ReNcell CX (cell line): Measurements from ENCODE around the genes PLCD1 and XYLB.

GRCh38 chr3:37982124-37983036 lies 8.2 kb upstream of the VILL start:
- PRO-cap = no peak

- PRO-cap = no peak
Measured at GRCh38 chr3:37992596-37993193, 2.1 kb downstream of the VILL start.

DNA sequence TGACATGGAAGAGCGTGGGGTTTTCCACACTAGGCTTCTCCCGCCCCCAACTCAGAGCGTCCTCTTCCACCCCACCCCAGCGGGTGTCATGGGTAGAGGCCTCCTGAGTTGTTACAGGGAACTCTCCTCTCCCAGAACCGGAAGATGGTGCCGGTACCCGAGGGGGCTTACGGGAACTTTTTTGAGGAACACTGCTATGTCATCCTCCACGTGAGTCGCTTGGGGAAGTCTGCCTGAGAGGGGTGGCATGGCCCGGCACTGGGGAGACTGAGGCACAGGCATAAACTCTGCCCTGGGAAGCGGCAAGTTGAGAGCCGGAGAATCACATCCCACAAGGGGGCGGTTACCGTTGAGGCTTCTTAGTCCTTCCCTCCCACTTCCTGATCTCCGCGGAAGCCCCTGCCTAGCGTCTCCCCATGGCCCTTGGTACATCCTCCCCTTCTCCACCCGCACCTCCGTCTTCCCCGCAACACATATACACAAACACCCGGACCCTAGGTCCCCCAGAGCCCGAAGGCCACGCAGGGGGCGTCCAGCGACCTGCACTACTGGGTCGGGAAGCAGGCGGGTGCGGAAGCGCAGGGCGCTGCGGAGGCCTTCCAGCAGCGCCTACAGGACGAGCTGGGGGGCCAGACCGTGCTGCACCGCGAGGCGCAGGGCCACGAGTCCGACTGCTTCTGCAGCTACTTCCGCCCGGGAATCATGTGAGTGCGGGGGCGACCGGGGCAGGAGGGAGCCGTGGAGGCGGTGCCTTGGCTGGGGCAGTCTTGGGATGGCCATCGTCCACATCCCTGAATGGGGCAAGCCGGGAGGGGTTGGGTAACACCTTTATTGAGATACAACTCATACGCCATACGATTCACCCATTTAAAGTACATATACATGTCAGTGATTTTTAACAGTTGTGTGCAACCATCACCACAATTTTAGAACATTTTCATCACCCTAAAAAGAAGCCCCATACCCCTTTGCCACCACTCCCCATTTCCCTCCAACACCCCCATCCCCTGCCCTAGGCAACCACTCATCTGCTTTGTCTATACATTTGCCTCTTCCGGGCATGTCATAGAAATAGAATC lies 3.5 kb downstream of the VILL start:
- PRO-cap = bidirectional peak, plus-strand start at position 551 of the sequence, minus-strand start at position 332 of the sequence; bidirectional peak, plus-strand start at position 709 of the sequence, minus-strand start at position 617 of the sequence

DNA sequence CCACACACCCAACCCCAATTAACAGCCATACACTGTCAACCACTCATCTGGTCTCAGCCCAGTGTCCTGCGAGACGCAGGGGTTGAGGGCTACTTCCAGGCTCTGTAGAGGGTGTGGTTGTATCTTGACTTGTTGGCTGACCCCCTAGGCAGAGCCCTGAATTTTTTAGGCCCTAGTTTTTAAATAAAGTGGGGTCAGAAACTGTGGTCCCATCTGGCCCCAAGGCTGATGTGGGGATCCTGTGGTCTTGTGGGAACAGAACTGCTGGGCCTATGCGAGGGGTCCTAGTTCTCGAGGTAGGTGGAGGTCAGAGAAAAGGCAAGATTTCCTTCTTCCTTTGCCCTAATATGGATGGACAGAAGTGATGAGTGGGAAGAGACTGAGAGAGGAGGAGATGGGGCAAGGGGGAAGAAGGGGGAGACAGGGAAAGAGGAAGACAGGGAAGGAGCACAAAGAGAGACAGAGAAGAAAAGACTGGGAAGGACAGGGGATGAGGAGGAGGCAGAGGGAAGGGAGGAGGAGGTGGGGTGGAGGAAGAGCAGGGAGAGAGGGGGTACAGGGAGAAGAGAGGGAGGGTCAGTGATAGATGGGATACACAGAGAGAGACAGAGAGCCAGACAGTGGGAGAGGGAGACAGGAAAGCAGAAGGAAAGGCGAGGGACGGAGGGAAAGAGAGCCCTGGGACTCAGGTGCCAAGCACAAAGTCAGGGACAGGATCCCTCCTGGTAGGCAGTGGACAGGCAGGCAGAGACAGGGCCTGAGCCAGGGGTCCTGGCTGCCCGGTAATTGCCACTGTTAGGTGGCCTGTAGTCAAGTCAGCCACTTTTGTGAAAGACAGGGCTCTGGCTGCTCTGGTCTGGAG lies 9.6 kb downstream of the VILL start:
- PRO-cap = no peak

DNA sequence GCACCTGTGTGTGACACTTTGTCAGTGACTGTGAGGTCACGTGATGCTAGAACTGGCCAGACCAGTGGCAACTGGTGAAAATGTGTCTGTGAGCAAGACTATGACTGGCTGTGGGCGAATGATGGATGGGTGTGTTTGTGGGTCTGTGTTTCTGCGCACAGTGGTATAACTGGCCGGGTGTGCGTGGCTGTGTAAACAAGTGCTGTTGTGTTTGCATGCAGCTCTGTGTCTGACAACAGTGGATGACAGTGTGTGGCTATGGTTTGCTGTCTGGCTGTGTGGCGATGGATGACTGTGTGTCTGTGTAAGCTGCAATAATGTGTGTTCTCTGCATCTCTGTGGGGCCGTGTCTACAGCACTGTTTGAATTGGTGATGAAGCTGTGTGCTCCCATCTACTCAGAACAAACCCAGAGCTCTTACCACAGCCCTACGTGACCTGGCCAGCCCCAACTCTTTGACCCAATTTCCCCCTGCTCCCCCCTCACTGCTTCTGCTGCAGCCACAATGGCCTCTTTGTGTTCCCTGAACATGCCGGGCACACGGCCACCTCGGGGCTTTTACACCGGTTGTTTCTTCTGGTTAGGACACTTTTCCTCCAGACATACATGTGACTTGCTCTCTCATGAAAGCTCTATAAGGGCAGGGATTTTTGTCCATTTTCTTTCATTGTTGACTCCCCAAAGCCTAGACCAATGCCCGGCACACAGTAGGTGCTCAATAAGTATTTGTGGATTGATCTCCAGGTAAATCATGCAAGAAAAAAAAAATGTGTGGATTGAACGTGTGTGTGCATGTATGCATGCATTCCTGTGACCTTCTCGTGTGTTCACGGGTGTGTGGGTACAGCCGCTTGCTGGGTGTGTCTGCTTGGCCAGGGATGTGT lies 14.5 kb downstream of the VILL start:
- PRO-cap = no peak

DNA sequence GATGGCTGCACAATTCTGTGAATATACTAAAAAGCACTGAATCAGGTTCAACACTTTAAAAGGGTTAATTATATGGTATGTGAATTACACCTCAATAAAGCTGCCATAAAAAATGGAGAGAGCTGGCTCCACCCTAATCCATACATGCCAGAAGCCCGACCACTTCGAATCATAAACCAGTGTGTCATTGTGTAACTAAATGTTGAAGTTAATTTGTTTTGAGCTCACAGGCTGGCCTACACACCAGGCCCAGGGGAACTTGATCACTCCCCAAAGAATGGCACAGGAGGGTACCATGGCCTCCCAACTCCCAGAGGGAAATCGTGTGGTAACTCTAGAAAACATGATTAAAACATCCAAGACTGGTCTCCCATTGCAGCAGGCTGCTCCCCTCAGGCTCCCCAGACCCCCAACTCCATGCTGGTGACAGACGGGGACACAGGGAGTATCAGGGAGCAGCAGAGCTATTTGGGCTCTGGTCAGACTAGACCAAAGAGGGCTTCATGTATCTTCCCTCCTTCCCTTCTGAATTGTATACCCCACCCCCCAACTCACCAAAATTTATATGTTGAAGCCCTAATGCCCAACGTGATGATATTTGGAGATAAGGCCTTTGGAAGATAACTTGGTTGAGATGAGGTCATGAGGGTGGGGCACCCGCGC lies 13.8 kb downstream of the PLCD1 start:
- PRO-cap = no peak

GRCh38 chr3:38029455-38030319 lies at the start of gene PLCD1:
PLCD1 (minus strand) TSS chr3:38029642.
- PRO-cap = bidirectional peak, plus-strand start at chr3:38029905, minus-strand start at chr3:38029636

DNA sequence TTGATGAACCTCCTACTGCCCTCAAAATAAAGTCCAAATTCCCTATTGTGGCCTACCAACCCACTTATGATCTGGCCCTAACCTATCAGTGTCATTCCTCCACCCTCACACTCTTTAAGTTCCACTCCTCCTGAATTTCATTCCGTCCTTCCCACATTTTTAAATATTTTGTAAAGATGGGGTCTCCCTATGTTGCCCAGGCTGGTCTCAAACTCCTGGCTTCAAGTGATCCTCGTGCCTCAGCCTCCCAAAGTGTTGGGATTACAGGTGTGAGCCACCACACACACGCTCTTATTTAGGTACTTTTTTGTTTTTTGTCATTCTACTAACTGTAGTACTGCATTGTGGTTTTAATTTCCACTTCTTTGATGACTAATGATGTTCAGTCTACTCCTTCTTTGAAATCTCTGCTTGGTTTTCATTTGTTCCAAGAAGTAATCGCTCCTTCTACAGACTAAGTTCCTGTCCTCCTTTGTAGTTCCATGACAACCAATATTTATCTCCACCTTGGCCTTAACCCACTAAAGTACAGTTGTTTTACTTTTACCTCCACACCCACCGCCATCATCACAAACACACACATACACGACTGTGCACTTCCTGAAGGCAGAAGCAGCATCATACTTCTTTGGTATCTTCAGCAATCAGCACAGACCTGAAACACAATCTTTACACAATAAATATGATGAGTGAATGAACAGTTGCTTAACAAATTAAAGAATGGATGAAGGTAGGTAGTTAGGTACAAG lies 561 bp upstream of the DLEC1 start:
- PRO-cap = no peak

DNA sequence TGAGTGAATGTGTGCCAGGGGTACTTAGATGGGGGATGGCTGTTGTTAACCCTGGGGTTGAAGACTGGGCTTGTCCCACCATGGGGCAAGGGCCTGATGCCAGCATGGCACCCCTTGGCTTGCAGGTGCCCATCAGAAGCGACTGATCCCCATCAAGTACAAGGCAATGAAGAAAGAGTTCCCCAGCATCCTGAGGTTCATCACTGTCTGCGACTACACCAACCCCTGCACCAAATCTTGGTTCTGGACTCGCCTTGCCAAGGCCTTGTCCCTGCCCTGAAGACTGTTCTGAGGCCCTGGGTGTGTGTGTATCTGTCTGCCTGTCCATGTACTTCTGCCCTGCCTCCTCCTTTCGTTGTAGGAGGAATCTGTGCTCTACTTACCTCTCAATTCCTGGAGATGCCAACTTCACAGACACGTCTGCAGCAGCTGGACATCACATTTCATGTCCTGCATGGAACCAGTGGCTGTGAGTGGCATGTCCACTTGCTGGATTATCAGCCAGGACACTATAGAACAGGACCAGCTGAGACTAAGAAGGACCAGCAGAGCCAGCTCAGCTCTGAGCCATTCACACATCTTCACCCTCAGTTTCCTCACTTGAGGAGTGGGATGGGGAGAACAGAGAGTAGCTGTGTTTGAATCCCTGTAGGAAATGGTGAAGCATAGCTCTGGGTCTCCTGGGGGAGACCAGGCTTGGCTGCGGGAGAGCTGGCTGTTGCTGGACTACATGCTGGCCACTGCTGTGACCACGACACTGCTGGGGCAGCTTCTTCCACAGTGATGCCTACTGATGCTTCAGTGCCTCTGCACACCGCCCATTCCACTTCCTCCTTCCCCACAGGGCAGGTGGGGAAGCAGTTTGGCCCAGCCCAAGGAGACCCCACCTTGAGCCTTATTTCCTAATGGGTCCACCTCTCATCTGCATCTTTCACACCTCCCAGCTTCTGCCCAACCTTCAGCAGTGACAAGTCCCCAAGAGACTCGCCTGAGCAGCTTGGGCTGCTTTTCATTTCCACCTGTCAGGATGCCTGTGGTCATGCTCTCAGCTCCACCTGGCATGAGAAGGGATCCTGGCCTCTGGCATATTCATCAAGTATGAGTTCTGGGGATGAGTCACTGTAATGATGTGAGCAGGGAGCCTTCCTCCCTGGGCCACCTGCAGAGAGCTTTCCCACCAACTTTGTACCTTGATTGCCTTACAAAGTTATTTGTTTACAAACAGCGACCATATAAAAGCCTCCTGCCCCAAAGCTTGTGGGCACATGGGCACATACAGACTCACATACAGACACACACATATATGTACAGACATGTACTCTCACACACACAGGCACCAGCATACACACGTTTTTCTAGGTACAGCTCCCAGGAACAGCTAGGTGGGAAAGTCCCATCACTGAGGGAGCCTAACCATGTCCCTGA lies 3.1 kb downstream of the MYD88 start:
- PRO-cap = no peak

- PRO-cap = bidirectional peak, plus-strand start at chr3:38165208, minus-strand start at chr3:38165019
Measured at GRCh38 chr3:38164276-38165330, 734 bp upstream of the OXSR1 start.

DNA sequence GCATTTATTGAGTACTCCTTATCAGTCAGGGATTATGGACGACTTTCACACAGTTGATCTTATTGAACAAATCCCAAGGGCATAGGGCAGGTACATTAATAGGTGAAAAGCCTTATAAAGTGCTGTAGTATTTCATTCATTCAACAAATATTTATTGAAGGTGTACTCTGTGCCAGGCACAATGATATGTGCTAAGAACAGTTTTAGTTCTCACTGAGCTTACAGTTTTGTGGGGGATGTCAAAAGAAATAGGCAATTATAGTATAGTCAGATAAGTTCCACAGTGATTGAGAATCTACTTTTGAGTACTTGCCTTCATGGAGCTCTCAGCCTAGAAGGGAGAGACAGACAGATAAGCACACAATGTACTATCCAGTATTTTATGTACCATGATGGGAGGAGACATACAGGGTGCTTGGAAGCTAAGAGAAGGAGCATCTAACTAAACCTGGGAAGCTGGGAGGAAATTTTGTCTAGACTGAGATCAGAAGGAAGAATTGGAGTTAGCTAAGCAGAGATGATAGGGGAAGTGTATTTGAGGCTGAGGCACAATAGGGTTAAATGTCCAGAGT lies 24.3 kb downstream of the OXSR1 start:
- PRO-cap = no peak

DNA sequence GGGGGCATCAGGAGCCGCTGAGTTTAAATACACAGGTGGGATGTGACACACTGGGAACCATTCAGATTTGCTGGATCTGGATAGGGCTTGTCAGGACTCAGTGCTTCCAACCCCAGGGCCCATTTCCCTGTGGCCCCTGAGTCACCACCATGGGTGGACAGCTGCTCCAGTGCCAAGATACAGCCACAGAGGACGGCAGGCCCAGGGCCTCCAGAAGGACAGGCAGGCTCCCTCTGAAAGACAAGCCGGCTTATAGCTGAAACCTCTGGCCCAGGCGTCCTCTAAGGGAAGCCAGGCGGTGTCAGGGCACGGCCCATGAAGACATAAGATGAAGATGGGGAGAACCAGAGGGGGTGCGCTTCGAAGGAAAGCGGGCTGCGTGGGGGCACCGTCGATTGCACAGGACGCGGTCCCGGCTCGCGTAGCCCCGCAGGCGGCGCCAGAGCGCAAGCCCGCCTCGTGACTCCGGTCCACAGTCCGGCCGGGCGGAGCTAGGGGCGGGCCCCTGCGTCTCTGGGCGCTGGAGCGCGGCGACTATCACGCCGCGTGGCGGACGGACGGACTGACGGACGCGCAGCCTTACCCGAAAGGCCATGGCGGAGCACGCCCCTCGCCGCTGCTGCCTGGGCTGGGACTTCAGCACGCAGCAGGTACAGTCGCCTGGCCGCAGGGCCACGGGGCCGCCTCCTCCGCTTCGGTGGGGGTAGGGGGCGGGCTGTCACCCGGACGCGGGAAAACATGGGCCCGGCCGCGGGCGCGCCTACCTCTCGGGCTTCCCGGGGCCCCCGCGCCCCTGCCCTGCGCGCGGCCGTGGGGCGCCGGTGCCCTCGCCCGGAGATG lies at the start of gene XYLB:
Gene XYLB, plus strand, starts transcription at position 510 of the 840 bp plus-strand sequence.
- PRO-cap = unidirectional peak, plus-strand start at position 196 of the sequence; bidirectional peak, plus-strand start at position 516 of the sequence, minus-strand start at position 405 of the sequence

GRCh38 chr3:38829345-38829817 lies 13.4 kb upstream of the SCN10A start:
- PRO-cap = no peak

- PRO-cap = no peak
Measured at GRCh38 chr3:38960255-38960649, 91.5 kb downstream of the SCN11A start.

DNA sequence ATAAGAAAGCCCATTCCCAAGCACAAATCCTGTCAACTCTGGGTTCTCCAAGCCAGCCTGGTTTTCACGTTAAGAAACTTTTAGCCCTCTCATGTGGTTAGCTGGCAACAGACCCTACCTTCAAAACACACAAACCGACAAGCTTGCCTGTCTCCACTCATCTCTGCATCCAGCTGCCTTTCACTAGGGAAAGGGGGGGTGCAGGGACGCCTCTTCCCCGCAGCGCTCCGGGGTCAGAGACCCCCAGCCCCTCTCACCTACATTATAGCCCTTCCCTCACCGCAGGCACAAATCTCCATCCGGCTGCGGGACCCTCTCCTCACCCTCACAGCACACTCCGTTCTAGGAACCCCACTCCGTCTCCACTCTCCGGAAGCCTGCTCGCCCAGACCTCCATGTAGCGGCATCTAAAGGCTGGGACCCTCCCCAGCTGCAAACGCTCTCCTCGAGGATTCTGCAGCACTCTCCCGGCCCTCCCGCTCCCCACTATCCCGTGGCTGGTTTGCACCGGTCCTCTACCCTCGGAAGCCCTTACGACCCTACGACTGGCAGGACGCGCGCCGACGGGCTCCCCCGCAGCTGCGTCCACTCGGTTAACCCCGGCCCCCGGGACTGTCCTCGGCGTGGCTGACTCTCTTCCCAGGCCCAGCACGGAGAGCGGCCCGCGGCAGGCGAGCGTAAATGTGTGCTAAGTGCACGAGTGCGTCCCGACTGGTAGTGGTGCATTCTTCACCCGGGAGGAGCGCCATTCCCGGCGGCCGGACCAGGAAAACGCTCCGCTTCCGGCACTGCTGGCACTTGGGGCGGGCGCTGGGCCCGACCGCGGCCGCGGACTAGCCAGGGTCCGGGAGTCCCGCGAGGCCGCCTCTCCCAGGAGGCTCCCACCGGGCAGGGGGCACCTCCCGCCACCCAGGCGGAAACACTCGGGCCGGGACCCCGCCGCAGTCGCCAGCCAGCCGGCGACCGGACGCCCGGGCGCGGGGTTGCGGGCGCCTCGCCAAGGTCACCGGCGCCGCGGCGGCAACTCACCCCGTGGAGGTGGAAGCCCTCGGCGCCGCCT lies 647 bp downstream of the GORASP1 start:
- PRO-cap = bidirectional peak, plus-strand start at position 803 of the sequence, minus-strand start at position 608 of the sequence

DNA sequence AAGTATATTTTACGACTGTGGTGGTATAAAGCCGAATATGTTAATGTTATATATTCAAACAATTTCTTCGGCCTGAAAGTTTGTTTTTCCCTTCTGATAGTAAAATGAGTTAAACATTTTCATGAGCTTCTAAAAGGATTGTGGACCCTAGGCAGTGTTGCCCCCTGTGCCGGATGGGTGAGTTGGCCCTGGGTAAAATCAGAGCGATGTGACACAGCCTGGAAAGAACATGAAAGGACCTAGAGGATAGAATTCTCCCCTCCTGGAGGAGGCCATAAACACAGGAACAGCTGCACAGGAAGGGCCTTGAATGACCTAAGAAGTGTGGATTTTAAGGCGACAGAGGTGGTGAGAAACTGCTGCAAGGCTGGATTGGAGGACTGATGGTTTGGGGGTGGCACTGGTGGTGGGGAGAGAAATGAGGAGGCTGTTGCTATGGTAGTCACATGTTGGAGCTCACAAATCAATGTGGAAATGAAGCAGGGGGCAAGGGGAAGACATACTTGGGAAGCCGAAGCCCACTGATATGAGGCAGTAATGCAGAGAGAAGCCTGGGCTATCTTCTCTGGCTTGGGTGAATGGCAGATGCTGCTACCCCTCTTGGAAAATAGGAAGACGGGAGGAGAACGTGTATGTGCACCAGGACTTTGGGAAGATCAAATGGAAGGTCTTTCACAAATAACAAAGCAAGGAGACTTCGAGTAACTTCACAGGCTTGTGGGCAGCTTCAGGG lies 13.8 kb downstream of the XIRP1 start:
- PRO-cap = no peak

DNA sequence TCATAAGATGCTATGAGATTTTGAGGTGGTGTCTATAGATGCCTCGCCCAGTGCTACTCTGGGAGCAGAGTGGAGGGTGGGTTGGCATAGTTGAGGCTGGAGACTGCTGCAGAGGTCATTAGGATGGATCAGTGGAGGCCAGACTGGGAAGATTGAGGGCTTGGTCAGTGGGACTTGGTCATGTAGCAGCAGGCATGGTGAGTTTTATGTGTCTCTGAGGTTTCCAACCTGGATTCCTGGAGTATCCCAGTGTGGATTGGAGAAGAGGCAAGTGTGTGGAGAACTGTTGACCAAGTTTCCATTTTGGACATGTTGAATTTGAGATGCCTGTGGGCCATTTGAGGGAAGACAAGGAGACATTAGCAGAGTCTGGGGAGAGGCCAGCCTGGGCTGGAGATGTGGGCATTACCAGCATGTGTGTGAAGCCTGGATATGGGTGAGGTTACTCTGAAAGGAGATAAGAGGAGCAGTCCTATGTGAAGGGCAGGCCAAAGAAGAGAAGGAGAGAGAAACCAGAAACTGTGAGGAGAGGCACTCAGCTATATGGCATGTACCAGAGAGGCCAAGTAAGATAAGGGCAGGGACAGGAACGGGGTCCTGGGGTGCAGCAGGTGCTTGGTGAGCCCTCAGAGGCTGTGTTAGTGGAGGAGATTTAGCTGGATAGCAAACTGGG lies 4.3 kb downstream of the SLC25A38 start:
- PRO-cap = no peak

DNA sequence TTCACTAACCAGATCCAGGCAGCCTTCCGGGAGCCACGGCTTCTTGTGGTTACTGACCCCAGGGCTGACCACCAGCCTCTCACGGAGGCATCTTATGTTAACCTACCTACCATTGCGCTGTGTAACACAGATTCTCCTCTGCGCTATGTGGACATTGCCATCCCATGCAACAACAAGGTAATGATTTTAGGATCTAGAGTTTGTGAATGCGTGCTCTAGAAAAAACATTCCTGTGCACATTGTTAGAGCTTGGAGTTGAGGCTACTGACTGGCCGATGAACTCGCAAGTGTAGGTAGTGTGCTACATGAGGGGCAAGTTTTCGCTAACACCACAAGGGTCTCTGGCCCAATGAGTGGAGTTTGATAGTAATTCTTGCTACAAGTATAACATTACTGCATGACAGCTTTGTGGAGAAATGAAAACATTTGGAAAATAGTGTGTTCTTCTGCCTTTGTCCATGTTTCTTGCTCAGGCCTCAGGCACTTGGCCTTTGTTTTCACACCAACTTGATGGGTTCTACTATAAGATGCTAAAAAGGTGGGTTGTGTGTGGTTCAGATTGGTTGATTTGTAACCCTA lies 4.4 kb downstream of the RPSA start:
- PRO-cap = no peak

DNA sequence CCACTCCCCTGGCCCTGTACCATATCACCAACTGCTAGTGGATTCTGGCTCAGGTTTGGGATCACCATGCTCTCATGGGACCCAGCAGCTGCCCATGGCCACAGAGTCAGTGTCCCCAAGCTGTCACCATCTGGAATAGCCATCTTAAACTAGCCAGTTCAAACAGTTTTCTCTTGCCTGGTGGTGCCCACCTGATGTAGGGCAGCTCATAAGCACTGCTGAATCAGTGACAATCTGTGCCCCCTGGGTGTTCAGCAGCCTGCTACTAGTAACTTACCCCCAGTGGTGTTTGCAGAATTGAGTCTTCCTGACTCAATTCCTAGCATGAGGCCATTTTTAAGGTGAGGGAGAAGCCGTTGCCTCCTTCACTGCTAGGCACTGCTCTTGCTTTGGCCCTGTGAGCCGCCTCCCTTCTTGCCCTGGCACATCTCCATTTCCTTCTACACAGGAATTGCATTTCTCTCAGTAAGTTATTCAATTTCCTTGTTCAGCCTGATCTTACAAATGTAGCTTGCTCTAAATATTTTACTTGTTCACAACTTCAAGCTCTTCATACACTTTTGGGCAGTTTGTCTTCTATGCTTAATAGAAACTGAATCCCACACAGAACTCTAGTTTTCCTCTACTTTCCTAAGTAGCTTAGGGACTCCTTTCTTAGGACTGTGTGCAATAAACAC lies 8.0 kb downstream of the RPSA start:
- PRO-cap = no peak

GRCh38 chr3:39428761-39429301 lies 22.3 kb downstream of the RPSA start:
- PRO-cap = no peak